ENCODE measurements around the genes SPTY2D1, E2F8 and MUC15.

DNA sequence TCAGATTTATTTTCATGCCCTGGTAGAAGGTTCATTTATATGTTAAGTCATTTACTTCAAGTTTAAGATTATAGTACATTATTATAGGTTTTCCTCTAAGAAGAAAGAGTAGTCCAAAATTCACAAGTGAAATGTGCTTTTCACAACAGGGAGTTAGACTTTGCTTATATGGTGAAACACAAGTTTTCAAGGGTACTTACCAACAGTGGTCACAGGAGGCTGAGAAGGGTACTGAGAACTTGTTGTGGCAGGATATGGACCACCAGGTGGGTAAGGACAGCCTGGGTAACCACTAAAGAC lies 24.5 kb downstream of the TSG101 start:
- PRO-cap, result no peak

- PRO-cap, result bidirectional peak, plus-strand start at chr11:18634516, minus-strand start at chr11:18634342; bidirectional peak, plus-strand start at chr11:18634588, minus-strand start at chr11:18634813
Observed at GRCh38 chr11:18633823-18634654, at the start of gene SPTY2D1. Gene SPTY2D1, minus strand, starts transcription at chr11:18634342.

DNA sequence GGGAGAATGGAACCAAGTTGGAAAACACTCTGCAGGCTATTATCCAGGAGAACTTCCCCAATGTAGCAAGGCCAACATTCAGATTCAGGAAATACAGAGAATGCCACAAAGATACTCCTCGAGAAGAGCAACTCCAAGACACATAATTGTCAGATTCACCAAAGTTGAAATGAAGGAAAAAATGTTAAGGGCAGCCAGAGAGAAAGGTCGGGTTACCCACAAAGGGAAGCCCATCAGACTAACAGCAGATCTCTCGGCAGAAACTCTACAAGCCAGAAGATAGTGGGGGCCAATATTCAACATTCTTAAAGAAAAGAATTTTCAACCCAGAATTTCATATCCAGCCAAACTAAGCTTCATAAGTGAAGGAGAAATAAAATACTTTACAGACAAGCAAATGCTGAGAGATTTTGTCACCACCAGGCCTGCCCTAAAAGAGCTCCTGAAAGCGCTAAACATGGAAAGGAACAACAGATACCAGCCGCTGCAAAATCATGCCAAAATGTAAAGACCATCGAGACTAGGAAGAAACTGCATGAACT lies 19.6 kb downstream of the ZDHHC13 start:
- PRO-cap, result no peak

DNA sequence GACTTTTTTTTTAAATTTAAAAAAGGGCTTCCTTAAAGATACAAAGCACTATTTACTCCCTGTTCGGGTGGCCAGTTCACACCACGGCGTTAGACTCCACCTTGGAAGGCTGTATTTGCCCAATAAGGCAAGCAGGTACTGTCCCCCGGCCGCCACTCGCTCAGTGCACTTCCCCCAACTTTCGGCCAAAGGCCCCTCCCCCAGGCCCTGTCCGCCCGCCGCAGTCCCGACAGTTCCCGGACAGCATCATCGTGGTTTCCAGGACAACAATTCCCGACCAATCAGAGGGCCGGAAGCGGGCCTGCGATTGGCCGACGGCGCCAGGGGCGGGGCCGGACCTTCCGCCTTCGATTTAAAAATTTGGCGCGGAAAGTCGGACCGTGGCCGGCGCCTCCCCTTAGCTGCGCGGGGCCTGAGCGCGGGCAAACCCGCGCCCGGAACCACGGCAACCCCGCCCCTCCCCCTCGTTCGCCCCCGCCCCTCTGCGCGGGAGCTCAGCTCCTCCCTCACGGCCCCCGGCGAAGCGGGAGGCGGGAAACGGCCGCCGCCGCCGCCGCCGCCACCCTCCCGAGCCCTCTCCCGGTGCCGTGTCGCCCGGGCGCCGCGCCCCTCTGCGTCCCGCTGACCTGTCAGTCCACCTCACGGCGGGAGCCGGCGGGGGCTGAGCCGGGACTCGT lies at the start of gene E2F8:
TSS of gene E2F8 (minus strand) at position 165 of the 677 bp plus-strand sequence.
- PRO-cap, result bidirectional peak, plus-strand start at position 350 of the sequence, minus-strand start at position 165 of the sequence

DNA sequence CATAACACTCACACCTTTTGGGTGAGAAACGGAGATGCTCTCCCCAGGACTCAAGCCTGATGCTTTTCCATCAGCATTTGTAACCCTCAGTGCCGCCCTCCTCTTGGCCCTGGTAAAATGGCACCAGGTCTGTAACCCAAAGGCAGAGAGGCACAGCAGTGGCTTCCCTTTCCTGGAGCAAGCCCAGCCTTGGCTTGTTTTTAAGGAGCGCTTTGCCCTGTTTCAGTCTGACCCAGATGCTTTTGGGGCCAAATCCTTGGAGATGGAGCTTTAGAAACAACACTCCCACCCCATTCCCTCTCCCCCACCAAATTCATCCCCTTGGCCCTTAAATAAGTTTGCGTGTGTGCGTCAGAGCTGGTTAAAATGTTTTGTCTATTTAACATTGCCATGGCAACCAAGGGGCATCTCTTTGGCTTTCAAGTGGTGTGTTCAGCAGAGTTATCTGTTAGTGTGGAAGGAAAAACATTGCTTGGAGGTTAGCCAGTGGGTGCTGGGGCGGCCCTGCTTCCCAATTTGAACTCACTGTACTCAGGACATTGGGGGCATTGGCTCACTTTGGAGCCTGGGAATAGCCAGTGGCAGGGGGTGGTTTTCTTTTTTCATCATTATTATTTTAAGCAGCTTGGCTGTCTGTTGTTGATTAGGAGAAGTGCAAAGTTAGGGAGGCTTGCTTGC lies 134.2 kb downstream of the NAV2 start:
- PRO-cap, result no peak

GRCh38 chr11:19994918-19995469 lies 165.3 kb downstream of the DBX1 start:
- PRO-cap, result no peak

DNA sequence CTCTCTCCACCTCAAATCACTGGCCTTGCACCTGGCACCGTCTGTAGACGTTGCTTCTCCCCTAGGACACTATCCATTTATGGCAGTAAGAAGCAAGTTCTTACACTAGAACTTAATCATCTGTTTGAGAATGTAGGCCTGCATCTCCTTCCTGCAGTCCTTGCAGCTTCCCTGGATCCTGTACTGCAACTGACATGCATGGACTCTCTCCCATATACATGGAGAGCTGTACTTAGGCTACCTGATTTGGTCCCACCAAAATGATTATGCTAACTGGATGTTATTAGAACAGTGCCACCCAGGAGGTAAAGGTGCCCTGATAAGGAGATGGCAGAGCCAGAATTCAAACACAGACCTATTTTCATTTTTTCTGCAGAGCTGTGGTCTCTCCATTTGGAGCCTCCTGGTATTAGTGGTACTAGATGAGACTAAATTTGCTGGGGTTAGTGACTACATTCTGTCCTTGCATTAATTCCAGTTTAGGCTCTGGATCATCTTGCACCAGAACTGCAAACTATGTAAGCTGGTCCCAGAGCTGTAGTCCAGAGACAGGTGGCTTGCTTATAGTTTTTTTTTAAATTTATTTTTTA lies 134.5 kb downstream of the DBX1 start:
- PRO-cap, result no peak

GRCh38 chr11:20027111-20027827 lies 133.0 kb downstream of the DBX1 start:
- PRO-cap, result no peak

DNA sequence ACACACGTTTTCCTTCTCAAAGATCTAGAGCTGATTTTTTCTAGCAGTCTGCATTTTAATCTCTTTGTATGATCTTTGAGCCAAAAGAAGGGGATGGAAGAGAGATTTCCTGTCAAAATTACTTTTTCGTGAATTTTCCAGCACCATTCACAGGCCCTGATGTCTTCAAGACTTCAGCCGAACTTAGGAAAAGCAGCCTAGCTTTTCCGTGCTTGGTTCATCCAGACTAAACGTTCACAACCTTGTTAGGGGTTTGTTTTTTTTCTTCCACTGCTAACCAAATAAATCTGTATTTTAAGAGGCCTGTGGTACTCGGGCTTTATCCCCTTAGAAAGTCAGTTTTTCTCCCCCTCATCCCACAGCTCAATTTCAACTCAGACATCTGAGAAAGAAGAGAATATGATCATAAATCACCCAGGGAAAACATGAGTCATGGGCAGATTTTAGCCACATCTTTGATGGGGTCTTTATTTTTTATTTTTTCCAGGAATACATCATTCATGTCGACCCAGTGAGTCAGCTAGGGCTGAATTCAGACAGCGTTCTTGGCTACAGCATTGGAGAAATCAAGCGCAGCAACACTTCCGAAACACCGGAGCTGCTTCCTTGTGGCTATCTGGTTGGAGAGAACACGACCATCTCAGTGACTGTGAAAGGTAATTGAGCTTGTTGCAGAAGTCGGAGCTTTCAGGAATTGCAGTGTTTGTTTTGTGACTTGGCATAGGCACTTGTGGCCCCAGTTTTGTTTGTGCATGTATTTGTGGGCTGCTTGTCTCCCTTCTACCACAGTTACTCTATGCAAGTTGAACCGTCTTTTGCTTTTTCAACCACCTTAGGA lies 63.0 kb downstream of the DBX1 start:
- PRO-cap, result no peak

- PRO-cap, result no peak
Observed at GRCh38 chr11:20360684-20361245, 2.7 kb upstream of the HTATIP2 start.

GRCh38 chr11:20382758-20383734 lies 4.5 kb upstream of the PRMT3 start:
- PRO-cap, result no peak

DNA sequence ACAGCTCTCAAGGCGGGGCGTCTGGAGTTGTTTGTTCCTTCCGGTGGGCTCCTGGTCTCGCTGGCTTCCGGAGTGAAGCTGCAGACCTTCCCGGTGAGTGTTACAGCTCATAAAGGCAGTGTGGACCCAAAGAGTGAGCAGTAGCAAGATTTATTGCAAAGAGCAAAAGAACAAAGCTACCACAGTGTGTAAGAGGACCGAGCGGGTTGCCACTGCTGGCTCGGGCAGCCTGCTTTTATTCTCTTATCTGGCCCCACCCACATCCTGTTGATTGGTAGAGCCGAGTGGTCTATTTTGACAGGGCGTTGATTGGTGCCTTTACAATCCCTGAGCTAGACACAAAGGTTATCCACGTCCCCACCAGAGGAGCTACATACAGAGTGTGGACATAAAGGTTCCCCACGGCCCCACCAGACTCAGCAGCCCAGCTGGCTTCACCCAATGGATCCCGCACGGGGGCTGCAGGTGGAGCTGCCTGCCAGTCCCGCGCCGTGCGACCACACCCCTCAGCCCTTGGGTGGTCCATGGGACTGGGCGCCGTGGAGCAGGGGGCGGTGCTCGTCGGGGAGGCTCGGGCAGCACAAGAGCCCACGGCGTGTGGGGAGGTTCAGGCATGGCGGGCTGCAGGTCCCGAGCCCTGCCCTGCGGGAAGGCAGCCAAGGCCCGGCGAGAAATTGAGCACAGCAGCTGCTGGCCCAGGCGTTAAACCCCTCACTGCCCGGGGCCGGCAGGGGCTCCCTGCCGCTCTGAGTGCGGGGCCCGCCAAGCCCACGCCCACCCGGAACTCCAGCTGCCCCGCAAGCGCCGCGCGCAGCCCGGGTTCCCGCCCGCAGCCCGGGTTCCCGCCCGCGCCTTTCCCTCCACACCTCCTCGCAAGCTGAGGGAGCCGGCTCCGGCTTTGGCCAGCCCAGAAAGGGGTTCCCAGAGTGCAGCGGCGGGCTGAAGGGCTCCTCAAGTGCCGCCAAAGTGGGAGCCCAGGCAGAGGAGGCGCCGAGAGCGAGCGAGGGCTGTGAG lies 439.9 kb upstream of the ANO5 start:
- PRO-cap, result no peak

GRCh38 chr11:22192256-22192762 lies 576 bp upstream of the ANO5 start:
- PRO-cap, result no peak

DNA sequence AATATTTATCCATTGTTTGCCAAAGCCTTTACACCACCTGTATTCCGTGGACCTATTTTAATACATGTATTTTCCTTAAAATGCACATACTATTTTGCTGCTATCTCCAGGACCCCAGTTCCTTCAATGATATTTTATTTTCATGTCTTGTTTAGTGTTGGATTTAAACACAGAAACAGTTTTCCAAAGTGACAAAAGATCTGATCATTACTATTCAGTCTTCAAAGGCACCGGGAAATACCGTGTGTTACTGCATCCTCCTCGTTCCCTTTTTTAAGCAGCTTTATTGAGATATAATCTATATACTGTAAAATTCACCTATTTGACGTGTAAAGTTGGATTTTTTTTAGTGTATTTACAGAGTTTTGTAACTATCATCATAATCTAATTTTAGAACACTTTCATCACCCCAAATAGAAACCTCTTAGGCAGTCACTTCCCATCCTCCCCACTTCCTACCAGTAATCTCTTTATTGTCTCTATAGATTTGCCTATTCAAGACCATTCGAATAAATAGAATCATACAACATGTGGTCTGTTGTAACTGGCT lies 1.4 kb downstream of the ANO5 start:
- PRO-cap, result no peak

DNA sequence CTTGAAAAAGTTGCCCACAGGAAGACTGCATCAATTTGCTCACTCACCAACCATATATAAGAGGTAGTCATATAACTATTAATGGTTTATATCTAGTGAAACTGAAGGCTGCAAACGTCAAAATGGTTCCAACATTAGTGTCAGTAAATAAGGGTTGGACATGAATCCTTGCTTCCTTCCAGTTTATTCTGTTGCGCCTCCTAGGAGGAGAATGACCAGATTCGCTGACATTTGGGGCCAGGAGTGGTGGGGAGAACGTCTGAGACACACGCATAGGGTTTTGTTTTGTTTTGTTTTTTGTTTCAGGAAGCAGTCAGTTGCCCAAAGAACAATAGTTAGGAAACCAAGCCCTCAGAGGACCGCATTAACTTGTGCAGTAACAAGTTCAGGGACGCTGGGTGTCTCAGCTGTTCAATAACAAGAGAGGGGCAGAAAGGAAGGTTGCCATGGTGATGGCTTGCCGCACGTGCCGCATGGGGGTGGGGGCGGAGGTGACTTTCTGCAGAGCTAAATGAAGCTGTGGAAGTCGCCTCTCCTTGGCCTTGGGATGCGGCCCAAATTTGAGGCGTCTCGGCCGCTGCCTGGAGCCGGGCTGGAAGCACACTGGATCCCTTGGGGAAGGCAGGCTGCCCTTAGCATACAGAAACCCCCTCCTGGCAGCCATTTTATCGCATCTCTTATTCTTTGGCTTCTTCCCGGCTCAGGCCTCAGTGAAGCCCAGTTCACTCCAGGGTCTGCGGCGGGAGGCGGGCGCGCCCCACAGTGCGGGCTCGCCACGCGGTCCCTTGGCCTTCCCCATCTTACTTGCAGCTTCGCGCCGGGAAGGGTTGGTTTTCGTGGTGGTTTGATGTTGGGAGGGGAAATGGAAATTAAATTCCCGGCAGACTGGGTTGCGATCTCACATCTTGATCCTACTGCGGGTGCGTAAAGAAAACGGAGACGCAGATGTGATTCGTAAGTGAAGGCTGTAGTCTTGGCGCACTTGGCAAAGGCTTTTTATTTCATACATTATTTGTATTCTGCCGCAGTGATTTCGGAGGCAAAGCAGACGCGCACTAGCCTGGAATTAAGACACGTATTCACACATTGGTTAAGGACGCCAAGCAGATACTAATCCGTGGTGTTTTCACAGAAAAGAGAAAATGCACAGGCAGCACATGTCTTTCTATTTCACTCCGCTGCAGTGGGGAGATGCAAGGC lies 94.2 kb downstream of the SLC17A6 start:
- PRO-cap, result unidirectional peak, plus-strand start at position 720 of the sequence

- PRO-cap, result no peak
Observed at GRCh38 chr11:22675597-22676222, 9.3 kb downstream of the GAS2 start.

GRCh38 chr11:23035353-23035845 lies 175.1 kb upstream of the CCDC179 start:
- PRO-cap, result unidirectional peak, plus-strand start at chr11:23035573

DNA sequence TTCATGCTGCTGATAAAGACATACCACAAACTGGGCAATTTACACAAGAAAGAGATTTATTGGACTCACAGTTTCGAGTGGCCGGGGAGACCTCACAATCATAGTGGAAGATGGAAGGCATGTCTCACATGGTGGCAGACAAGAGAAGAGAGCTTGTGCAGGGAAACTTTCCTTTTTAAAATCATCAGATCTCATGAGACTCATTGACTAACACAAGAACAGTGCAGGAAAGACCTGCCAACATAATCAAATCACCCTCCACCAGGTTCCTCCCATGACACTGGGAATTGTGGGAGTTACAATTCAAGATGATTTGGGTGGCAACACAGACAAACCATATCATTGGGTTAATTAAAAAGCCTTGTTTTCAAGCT lies 720.5 kb upstream of the ANO3 start:
- PRO-cap, result no peak

DNA sequence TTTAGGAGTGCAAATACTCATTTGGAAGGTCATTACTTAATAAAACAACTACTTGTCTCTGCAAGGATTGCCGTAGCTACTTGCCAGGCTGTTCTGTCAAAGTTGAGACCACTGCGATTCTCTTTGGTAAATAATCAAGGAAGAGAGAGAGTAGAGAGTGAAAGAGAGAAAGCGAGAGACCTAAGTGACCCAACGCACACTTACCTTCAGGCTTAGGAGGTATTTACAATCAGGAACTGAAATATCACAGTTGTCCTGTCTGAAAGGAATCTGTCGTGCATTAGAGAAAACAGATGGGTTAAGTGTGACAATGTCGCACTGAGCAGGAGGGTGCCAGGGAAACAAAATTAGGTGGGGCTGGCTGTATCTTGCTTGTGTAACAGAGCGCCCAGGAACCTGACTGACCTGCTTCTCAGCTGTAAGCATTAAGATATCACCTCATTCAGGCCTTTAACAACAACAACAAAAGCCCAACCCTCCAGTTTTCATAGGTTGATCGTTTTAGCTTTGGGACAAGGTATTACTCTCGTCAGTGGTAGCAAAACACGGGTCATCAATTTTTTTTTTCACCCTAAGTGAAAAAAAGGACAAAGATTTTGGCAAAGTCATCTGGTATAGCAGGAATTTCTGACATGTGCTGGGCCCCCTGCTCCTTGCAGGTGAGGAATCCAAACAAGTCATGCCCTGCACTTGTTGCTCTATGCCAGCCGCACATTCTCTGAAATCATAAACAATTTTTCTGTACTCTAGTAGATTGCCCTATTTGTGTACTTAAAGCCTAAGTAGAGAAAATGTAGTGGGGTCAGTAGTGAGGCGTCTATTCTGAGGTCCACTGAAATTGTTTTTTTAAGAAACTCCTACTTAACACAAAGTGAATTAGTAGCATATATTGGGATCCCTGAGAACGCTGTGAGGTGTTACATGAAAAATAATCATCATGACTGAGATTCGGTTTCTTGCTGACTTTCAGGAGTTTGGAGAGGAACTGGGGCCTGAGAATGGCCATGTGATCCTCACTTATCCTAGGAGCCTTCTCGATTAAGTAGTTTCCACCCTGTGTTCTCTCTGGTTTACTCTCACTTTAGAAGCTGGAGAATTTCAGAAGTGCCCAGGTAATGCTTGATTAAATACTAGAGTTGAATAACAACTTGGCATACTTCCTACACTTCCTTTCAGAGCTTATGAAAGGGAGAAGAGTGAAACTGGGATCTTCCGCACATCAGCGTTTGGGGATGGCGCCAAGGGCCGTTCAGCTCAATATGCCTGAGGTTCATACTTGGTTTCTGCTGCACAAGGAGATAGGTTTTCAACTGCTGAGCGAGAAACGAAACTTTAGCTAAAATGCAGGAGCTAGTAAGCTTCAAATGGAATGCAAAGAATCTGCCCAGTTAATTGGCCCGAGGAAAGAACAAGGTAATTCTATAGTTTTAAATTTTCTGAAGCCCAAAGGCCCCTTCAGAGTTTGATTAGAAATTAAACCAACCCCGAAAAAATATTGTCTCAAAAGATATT lies at the start of gene MUC15:
TSS of gene MUC15 (minus strand) at position 427 of the 1,512 bp plus-strand sequence.
- PRO-cap, result no peak

DNA sequence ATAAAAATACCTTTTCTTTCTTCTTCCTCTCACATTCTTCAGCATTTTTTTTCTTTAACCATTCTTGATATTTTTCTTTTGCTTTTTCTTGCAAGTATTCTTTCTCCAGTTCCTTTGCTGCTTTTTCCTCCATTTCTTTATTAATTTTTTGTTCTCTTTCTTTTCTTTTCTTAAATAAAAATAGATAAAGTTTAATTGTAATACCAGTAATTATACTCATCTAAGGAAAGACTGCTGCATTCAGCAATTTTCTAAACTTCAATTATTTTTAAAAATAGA lies 21.7 kb downstream of the CCDC34 start:
- PRO-cap, result no peak

Measured in A673 (cell line).